IMR-90 (cell line): ENCODE data around the genes OR2B3, OR5V1 and TRIM40.

GRCh38 chr6:28727029-28727633, 140.0 kb upstream of the SCAND3 start:
- RRBS: no CpG with 5 or more reads among the region's 6 CpGs
CAGE:
- cytosol, long polyA plus RNA: no peak
- long polyA plus RNA: no peak
- nucleus, long polyA plus RNA: no peak

GRCh38 chr6:28863357-28864752, 59.9 kb downstream of the TRIM27 start:
- RRBS: no CpG with 5 or more reads among the region's 68 CpGs
CAGE:
- cytosol, long polyA plus RNA: no peak
- long polyA plus RNA: no peak
- nucleus, long polyA plus RNA: no peak

DNA sequence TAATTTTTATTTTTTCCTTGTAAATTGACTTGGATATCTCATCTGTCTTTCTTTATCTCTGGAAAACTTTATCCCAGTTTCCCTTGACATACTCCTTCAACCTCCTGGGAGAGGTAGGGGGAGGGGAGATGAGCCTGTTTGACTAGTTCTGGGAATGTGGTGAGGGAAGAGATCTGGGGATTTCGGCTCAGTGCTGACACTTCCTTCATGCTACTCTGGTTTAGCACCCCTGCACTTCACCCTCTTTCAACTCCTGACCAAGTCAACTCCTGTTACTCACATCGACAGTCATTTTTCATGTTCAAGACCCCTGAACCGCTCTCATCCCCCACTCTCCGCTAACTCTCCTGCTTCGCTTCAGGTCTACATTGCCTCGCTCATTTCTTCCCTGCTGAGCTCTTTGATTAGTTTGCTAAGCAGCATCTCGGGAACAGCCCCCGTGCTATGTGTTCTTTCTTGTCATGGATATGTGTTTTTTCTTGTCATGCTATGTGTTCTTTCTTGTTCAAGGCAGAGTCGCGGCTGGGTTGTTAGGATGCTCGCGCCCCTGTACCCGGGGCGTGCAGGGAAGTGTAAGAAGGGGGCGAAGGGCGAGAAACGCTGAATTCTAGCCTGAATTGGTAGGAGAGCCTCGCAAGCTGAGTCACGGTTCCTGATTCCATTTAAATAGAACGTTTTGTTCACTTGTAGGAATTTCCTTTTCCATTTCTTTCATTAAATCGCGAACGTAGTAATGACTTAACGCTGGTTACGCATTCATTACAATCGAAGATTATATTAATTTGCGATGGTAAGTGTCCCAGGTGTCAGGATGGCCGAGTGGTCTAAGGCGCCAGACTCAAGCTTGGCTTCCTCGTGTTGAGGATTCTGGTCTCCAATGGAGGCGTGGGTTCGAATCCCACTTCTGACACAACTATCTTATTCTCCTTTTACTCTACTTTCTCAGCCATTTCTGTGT, 16.7 kb upstream of the TRIM27 start:
- RRBS: no CpG with 5 or more reads among the region's 32 CpGs
CAGE:
- cytosol, long polyA plus RNA: no peak
- long polyA plus RNA: no peak
- nucleus, long polyA plus RNA: no peak

GRCh38 chr6:28981873-28982536, 23.1 kb downstream of the ZNF311 start:
- RRBS: no CpG with 5 or more reads among the region's 26 CpGs
CAGE:
- cytosol, long polyA plus RNA: no peak
- long polyA plus RNA: no peak
- nucleus, long polyA plus RNA: no peak

DNA sequence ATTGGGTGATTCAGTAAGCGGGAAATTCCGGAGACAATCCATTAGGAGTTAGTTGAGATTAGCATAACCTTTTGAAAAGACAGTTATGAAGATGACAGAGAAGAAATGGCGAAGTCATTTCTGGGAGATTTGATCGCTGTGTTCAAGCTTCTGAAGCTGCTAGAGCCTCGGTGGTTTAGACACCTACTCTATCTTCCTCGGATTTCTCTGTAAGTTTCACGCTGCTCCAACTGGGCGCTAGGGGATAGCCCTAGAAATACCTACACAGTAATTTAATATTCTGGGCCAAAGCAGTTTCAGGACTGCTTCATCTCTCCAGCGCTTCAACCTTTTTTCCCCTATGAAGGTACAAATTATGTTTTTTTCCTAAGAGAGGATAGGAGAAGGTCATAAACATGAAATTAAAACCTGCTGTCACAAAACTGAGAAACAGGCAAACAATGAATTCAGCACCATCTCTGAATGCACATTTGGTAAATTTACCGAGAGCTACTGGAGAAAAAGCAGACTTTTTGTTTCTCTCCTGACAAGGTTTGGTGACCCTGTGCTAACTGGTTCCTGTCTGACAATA, 22.5 kb downstream of the ZNF311 start:
- RRBS: 3% methylated on average over 2 of the region's 10 CpGs
CAGE:
- cytosol, long polyA plus RNA: no peak
- long polyA plus RNA: no peak
- nucleus, long polyA plus RNA: no peak

DNA sequence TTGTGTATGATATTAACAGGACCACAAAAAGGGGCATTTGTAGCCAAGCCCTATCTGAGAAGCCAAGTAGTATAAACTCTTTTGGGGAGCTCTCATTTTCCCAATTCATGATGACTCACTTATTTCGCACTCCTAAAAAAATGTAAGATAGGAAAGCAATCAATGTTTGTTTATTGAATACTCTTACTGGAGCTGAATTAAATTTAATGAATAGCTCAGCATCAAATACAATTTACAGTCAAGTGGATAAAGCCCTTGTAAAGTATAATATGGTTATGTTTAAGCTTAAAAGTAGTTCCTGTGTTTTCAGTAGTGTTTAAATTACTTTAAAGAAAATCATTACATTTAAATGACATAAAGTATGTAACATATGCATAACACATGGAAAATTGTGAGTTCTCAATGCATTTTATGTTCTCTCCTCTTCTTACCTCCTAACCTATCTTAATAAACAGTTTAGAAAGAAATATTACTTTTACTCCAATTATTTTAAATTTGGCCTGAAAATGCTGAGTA, at the start of gene OR2B3:
TSS of gene OR2B3 (minus strand) at position 174 of the 516 bp plus-strand sequence.
- RRBS: no CpG with 5 or more reads among the region's 1 CpG
CAGE:
- cytosol, long polyA plus RNA: no peak
- long polyA plus RNA: no peak
- nucleus, long polyA plus RNA: no peak

DNA sequence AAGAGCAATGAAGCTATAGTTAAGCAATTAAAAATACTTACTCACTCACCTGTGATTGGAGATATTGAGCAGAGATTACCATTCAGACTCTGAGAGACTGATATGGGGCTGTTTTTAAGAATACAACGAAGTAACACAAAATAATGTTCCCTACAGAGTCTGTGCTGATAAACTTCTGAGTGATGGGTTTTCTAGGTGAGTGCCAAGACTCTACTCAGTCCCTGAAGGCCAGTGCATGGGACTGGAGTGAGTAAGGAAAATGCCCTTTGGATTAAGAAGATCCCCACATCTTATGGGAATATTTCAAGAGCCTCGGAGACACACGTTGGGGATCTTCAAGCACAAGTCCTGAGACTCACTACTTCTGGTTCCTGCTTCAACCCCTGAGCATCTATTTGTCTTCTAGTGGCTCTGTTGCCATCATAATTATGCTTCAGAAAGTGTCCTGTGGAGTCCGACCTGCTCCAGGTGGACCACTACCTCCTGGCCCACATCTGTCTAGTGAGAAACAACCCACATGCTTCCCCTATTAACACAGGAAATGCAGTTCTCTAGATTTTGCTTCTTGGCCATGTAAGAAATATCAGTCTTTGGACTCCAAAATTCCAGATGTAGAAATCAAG, at the start of gene OR5V1:
TSS of gene OR5V1 (minus strand) at position 283 of the 623 bp plus-strand sequence.
- RRBS: no CpG with 5 or more reads among the region's 4 CpGs
CAGE:
- cytosol, long polyA plus RNA: no peak
- long polyA plus RNA: no peak
- nucleus, long polyA plus RNA: no peak

DNA sequence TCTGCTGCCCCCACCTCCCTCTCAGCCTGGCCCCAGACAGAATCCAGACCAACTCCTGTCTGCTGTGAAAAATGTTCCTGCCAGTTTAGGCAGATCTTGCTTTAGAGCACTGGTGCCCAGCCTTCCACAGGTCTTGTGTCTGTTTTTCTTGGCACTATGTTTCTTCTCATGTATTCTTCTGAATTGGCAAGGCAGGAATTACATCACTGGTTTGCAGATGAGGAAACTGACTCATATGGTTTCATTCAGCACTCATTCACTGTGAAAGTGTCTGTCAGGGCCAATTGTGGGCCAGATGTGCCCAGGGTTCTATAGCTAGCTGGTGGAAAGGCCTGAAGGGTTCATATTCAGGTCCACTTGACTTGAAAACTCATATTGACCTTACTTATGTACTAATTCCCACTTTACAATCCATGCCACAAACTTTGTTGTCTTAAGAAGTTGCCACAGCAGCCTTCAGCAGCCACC, 40.4 kb downstream of the HLA-F start:
CAGE:
- cytosol, long polyA plus RNA: no peak
- long polyA plus RNA: no peak
- nucleus, long polyA plus RNA: no peak

DNA sequence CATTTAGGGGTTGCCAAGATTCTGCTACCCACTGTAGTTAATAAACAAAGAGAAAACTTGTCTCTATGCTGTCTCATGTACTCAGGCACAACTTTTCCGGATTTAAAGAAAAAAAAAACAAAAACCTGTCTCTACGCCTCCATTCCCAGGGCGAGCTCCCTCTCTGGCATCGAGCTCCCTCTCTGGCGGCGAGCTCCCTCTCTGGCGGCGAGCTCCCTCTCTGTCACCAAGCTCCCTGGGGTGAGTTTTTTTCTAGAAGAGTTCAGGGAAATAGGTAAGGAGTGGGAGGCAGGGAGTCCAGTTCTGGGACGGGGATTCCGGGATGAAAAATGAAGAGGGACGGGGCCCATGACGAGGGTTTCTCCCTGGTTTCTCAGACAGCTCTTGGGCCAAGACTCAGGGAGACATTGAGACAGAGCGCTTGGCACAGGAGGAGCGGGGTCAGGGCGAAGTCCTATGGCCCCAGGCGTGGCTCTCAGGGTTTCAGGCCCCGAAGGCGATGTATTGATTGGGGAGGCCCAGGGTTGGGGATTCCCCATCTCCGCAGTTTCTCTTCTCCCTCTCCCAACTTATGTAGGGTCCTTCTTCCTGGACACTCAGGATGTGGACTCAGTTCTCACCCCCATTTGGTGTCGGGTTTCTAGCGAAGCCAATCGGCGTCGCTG, 16.5 kb upstream of the HLA-A start:
- RRBS: no CpG with 5 or more reads among the region's 24 CpGs
CAGE:
- cytosol, long polyA plus RNA: no peak
- long polyA plus RNA: no peak
- nucleus, long polyA plus RNA: no peak

- RRBS: no CpG with 5 or more reads among the region's 4 CpGs
CAGE:
- cytosol, long polyA plus RNA: no peak
- long polyA plus RNA: no peak
- nucleus, long polyA plus RNA: no peak
Measured at GRCh38 chr6:29940973-29941452, 1.3 kb upstream of the HLA-A start.

DNA sequence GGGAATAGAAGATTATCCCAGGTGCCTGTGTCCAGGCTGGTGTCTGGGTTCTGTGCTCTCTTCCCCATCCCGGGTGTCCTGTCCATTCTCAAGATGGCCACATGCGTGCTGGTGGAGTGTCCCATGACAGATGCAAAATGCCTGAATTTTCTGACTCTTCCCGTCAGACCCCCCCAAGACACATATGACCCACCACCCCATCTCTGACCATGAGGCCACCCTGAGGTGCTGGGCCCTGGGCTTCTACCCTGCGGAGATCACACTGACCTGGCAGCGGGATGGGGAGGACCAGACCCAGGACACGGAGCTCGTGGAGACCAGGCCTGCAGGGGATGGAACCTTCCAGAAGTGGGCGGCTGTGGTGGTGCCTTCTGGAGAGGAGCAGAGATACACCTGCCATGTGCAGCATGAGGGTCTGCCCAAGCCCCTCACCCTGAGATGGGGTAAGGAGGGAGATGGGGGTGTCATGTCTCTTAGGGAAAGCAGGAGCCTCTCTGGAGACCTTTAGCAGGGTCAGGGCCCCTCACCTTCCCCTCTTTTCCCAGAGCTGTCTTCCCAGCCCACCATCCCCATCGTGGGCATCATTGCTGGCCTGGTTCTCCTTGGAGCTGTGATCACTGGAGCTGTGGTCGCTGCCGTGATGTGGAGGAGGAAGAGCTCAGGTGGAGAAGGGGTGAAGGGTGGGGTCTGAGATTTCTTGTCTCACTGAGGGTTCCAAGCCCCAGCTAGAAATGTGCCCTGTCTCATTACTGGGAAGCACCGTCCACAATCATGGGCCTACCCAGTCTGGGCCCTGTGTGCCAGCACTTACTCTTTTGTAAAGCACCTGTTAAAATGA, 1.8 kb downstream of the HLA-A start:
- RRBS: no CpG with 5 or more reads among the region's 12 CpGs
CAGE:
- cytosol, long polyA plus RNA: no peak
- long polyA plus RNA: no peak
- nucleus, long polyA plus RNA: no peak

DNA sequence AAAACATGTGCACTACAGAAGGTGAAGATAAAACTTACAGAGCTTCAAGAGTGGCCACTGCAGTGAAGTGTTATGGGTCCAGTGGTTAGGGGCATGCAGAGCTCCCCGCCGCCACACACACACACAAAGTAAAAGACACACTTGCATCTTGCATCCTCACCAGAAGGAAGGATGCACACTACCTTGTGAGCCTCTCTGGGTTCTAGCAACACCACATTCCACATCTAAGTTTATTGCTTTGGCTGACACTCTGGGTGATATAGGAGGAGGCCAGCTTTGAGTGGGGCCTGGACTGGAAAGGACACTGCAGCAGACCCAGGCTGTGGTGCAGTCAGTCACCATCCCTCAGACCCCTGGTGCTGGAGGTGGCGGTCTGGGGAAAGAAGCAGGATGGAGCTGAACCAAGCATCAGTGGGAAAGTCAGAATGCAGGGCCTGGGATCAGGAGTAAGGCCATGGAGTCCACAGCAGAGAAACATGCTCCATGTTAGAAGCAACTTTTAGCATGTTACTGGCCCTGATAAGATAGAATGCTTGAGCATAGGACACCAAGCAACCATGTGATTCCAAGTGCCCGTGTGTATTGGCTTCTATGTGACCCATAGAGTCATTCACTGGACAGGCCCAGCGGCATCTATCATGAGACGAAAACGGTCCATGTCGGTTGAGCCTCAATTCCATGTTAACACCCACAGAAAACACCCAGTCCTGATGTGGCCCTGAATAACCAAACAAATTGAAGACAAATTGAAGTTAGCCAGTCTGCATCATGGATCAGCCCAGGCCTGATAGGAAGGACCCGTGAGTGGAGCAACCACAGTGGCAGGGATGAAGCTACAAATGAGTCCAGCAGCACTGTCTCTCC, 6.0 kb downstream of the HLA-A start:
- RRBS: no CpG with 5 or more reads among the region's 9 CpGs
CAGE:
- cytosol, long polyA plus RNA: no peak
- long polyA plus RNA: no peak
- nucleus, long polyA plus RNA: no peak

- RRBS: 4% methylated on average over 12 of the region's 46 CpGs
CAGE:
- cytosol, long polyA plus RNA: no peak
- long polyA plus RNA: no peak
- nucleus, long polyA plus RNA: no peak
Measured at GRCh38 chr6:30007076-30007659, 53.9 kb upstream of the POLR1H start.

GRCh38 chr6:30100374-30101310, 12.2 kb downstream of the TRIM31 start:
- RRBS: 3% methylated on average over 20 of the region's 46 CpGs
CAGE:
- cytosol, long polyA plus RNA: no peak
- long polyA plus RNA: no peak
- nucleus, long polyA plus RNA: no peak

DNA sequence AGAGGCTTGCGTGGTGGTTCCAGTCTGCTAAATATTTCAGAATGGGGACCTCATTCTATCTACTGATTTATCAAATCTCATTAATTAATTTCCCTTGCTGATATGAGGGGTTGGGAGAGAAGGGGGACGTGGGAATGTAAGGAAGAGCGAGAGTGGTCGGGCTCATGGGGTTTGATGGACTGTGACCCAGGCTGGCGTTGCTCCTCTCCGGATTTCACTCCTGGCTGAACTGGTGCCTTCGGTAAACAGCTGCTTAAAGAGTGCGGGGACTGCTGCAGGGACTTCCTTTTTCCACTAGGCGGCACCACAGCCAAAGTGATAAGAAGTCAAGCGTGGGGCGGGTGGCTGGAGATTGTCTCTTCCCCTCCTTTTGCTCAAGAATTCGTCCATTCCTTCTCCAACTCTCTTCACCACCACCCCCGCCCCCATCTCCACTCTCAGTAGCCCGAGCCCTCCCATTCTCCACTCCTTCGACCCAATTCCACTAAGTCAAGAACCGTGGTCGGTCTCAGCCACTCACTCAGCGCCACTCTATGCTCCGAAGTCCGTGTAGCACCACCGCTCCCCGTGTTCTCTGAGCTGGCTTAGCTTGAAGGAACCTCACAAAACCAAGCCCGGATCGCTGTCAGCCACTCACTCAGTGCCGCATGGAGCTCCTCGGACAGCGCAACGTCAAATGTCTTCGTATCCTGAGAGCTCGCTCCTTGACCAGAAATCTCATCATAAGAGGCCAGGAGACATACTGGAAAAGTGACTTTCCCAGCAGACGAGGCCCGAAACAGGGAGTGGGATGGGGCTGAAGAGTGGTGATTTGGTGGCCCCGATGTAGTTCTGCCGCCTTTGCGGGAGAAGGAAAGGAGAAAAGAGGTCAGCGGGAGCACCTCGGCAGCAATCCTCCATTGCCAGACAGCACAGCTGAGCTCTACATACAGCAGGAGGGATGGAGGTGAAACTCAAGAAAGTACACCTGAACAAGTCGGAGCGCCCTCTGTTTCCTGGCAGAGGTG, 9.6 kb downstream of the TRIM31 start:
- RRBS: no CpG with 5 or more reads among the region's 39 CpGs
CAGE:
- cytosol, long polyA plus RNA: no peak
- long polyA plus RNA: no peak
- nucleus, long polyA plus RNA: no peak

DNA sequence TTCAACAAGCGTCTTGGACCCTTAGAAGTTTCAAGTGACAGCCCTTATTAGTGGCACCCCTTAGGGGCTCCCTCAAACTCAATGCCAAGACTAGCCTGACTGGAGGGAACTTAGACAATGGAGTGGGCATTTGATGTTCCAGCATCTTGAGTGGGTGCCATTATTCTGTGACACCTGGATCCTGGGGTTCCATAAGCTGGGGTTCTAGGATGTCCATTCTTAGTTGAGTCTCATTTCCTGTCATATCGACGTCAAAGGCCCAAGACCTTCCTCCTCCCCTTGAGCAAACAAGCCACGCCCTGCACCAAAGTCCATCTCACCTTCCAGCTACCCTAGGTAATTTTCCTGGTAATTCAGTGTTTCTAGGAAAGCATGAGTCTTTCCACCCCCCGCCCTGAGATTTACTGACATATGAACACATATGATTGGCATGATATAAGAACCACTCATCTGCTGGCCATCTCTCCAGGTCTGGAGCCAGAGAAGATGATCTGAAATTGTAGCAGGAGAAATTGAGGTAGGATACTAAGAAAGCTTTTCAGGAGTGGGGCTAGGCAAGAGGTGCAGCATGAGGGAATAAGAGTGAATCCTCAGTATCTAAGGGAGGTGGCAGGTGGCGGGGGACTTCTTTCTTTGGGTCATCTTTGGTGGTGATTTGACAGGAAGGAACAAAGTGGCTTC, at the start of gene TRIM40:
TSS of gene TRIM40 (plus strand) at position 468 of the 681 bp plus-strand sequence.
- RRBS: no CpG with 5 or more reads among the region's 6 CpGs
CAGE:
- cytosol, long polyA plus RNA: no peak
- long polyA plus RNA: no peak
- nucleus, long polyA plus RNA: no peak

DNA sequence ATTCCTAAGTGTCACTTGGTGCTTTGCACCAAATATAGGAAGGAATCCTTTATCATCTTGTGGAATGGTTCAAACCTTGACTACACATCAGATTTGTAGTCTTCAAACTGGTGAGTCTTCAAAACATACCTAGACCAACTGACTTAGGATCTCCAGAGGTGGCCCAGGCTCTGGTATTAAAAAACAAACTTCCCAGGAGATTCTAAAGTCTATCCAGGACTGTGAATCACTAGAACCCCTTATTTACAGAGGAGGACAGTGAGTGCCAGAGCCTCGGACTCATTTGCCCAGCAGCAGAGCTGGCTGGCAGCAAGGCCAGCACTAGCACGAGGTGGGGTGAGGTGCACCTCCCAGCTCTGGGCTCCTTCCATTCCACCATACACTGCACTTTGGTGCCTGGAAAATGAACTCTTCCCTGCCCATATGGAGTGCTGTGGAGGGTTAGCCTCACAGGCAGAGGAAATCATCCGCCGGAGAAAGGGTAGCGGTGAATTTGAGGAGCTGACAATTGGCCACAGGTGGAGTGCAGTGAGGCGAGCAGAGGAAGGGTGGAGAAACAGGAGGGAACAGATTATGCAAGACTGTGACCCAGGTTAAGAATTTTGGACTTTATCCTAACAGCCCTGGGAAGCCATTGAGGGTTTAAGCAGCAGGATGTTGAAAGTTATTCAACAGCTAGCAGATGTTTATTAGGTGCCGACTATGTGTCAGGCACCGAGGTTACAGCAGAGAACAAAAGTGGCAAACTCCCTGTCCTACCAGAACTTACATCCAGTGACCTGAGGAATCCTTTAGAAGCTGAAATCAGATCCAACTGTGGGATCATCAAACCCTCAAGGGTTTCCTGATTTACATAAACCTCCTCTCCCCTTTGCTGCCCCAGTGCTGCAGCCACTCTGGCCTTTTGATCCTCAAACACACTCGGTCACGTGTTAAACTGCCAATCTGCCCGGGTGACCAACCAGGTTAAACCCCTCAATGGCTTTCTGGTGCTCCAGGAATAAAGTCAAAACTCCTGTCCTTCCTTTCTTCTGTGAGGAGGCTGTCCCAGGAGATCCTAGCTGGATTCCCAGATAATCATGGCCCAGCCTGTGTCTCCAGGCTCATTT, 6.3 kb downstream of the TRIM26 start:
- RRBS: no CpG with 5 or more reads among the region's 11 CpGs
CAGE:
- cytosol, long polyA plus RNA: no peak
- long polyA plus RNA: no peak
- nucleus, long polyA plus RNA: no peak

DNA sequence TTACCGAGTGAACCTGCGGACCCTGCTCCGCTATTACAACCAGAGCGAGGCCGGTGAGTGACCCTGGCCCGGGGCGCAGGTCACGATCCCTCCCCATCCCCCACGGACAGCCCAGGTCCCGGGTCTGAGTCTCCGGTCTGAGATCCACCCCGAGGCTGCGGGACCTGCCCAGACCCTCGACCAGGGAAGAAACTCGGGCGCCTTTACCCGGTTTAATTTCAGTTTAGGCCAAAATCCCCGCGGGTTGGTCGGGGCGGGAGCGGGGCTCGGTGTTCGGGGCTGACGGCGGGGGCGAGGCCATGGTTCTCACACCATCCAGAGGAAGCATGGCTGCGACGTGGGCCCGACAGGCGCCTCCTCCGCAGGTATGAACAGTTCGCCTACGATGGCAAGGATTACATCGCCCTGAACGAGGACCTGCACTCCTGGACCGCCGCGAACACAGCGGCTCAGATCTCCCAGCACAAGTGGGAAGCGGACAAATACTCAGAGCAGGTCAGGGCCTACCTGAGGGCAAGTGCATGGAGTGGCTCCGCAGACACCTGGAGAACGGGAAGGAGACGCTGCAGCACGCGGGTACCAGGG, 46.9 kb upstream of the TRIM26 start:
- RRBS: 3% methylated on average over 9 of the region's 46 CpGs
CAGE:
- cytosol, long polyA plus RNA: no peak
- long polyA plus RNA: no peak
- nucleus, long polyA plus RNA: no peak

DNA sequence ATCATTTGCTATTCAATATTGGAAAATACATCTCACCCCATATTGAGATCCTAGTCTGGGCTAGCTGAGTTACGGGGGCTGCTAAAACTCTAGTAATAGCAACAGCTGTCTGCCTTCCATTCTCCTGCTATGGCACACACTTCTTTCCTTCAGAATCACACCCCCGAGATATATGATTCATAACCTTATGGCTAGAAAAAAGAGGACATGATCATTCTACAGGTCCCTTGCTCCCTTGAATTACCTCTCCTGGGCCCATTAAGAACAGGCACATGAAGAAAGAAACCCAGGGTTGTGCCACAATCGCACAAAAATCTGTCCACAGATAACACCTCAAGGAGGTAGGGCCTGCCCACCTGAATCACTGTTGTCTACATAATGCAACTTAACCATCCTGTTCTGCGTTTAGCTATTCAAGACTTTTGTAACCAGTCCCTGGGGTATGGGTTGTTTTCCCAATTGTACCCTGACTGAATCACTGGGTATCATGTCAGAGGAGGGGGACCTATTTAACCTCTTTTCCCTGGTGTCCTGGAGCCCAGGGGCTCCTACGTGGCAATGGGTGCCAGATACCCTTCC, 19.6 kb upstream of the TRIM39 start:
- RRBS: no CpG with 5 or more reads among the region's 5 CpGs
CAGE:
- cytosol, long polyA plus RNA: no peak
- long polyA plus RNA: no peak
- nucleus, long polyA plus RNA: no peak

DNA sequence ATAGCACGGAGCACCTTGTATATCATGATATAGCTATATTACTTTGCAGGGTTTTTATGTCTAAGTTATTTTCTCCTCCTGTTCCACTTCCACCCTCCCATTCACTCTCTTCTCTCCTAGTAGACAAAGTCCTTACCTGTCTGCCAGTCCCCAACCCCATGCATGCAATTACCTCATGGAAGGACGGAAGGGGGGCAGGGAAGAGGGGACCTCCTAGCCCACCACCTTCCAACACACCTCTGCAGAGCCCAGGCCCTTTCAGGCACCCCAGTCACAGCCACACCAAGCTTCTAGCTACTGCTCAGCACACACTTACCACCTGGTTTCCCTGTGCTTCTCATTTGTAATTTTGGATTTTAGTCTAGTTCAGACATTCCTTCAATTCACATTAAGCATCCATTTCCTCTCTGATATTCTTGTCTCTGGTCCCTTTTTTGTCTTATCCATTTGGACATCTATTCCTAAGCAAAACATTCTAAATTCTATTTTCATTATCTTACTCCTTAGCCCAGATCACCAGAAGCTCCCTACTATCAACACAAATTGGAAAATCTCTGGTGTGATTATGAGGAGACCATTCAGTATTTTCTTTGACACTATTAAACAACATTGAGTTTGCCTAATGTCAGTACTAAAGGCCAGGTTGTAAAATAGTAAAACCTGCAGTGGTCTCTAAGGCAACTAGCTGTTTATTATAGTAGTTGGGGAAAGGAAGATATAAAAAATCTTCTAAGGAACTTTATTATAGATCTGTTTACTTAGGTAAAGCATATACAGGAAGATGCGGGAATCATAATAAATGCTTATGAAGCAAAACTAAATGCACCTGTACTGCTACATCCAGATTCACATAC, 9.2 kb upstream of the TRIM39 start:
- RRBS: no CpG with 5 or more reads among the region's 3 CpGs
CAGE:
- cytosol, long polyA plus RNA: no peak
- long polyA plus RNA: no peak
- nucleus, long polyA plus RNA: no peak